Neural cell (in vitro differentiated cells): ENCODE measurements around the gene TRIL.

- RAMPAGE, long total RNA, result no peak
Measured at GRCh38 chr7:28144960-28145485, 35.6 kb downstream of the JAZF1 start.

GRCh38 chr7:28153625-28154169, 26.9 kb downstream of the JAZF1 start:
- RAMPAGE, long total RNA, result no peak

- RAMPAGE, long total RNA, result no peak
Measured at GRCh38 chr7:28405889-28406175, 6.5 kb upstream of the CREB5 start.

DNA sequence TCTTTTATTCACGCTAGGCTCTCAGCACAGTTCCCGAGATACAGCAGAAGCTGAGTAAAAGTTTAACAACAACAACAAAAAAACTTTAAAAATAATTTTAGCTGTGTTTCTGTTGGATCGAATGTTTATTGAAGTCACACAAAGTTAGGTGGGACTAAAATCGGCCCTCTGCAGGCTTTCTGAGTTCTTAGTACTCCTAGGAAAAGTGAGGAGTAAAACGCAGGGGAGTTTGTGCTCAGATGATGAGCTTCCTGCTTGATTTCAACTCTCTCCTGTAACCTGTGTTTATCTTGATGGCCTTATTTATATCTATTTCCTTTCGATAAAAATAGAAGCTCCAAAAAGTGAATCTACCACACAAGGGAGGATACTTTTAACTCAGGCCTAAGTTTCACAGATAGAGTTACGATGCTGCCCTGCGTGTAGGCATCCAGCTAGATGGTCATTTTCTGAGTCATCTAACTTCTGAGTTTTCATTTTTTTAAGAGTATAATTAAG, 257.6 kb downstream of the TRIL start:
- RAMPAGE, long total RNA, result no peak

- RAMPAGE, long total RNA, result no peak
Measured at GRCh38 chr7:28732029-28732626, 226.0 kb downstream of the TRIL start.

GRCh38 chr7:28926888-28927377, 31.2 kb downstream of the TRIL start:
- RAMPAGE, long total RNA, result no peak

DNA sequence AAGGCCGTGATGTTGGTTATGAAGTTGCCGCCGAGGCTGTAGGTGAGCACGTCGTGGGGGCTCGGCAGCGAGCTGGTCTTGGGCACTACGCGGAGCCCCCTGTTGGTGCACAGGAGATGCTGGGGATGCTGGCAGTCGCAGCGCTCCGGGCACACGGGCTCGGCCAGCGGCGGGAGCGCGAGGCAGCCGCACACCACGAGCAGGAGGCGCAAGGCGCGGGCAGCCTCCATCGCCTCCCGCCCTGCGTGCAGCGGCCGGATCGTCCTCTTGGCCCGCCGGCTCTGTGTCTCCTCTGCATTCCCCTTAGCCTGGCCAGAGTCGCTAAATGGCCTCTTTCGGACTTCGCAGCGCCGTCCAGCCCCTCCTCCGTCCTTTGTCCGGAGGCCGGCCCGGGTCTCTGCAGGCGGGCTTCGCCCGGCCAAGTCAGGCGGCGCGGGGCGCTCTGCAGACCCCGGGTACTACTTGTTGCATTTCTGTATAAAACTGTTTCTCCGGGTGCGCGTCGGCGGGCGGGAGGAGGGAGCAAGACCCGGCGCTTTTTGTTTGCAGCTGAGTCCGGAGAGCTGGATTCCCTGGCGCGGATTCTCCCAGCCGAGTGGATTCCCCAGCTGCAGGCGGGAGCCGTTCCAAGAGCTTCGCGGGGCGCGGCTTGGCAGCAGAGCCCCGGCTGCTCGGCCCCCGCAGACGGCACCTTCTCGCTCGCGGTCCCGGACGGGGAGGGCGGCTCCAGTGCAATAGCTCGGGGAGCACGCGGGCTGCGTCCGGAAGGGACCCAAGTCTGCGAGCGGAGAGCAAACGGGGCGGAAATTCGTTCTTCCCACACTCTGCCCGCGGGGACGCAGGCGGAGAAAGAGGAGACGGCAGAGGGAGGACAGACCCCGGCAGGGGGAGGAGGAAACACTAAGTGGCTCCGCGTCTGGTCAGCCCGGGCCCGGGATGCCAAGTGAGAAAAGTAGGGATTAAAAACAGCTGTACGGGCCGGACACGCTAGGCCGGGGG, at the start of gene TRIL:
Gene TRIL, minus strand, starts transcription at position 514 of the 999 bp plus-strand sequence.
- RAMPAGE, long total RNA, result no peak

DNA sequence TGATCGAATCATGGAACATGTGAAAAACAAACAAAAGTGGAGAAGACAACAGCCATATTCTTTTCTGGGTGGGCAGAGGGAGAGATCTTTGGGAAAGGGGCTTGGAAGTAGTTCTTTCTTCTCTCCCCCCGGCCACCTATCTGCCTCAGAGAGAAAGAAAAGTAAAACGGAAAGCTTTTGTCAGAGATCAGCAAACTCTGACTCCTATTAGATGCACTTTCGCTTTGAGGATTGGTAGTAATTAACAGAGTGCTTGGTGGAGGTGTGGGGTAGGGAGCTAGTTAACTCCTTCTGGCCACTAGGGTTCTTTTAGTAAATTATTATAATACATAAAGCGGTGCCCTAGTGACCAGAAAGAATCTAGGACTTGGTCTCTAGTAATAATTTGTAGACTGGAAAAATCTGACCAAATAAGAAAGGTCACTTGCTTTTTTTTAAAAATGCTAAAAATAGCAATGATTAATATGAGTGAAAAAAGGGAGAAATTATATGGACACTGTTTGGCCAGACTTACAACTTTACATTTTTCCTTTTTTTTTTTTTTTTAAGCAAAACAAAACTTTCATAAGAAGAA, 54.6 kb downstream of the CPVL start:
- RAMPAGE, long total RNA, result no peak

GRCh38 chr7:29480840-29481430, 82.7 kb upstream of the PRR15 start:
- RAMPAGE, long total RNA, result no peak

DNA sequence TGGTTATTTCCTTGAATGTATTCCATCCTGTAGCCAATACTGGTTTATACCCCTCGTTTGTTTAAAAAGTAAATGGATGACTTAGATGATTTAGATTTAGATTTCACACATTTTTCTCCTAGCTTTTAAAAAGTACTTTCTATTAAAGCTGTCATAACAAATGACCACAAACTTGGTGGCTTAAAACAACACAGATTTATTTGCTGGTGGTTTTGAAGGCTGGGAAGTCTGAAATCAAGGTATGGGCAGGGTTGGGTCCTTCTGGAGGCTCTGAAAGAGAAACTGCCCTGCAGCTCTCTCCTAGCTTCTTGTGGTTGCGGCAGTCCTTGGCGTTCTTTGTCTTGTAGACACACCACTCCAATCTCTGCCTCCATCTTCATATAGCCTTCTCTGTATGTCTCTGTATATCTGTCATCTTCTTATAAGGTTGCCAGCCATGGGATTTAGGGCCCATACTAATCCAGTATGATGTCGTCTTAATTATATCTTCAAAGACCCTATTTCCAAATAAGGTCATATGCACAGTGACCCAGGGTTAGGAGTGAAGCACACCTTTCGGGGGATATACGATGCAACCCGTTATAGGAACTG, 79.4 kb upstream of the PRR15 start:
- RAMPAGE, long total RNA, result no peak

- RAMPAGE, long total RNA, result no peak
Measured at GRCh38 chr7:29488170-29488509, 75.5 kb upstream of the PRR15 start.

DNA sequence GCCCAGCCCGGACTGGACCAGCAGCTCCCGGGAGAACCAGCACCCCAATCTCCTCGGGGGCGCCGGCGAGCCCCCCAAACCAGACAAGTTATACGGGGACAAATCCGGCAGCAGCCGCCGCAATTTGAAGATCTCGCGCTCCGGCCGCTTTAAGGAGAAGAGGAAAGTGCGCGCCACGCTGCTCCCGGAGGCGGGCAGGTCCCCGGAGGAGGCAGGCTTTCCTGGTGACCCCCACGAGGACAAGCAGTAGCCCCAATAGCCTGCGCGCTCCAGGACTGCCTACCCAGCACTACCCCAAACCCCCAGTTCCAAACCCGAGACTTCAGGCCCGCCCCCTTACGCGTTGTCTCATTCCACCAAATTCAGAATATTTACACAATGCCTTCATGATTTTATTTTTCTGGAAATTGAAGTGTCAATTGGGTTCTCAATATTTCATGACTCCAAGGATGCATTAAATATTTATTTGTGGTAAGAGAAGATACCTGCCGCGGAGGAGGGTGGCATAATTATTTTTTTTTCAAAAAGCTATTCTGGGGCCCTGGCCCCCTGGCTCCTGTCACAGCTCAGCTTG, 2.9 kb downstream of the PRR15 start:
- RAMPAGE, long total RNA, result no peak

DNA sequence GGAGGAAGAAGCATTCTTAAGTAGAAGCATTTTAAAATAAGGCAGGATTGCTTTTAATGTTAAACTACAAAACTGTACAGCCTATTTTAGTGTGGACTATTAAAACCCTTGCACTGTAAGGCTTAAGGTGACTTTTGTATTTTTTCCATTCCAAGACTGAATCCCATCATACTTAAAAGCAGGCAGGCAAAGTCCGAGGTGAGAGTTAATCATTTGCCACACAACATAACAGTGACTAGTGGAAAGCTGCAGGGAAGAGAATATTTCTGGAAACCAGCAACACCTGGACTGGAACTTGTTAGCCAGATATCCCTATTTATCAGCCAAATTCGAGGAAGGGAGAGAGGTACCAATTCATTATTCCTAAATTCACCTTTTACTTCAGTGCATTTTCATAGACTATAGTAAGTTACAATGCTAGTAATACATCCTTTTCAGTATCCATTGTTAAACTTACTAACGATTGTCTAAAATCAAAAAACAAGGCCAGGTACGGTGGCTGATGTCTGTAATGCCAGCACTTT, 3.6 kb downstream of the PRR15 start:
- RAMPAGE, long total RNA, result no peak

DNA sequence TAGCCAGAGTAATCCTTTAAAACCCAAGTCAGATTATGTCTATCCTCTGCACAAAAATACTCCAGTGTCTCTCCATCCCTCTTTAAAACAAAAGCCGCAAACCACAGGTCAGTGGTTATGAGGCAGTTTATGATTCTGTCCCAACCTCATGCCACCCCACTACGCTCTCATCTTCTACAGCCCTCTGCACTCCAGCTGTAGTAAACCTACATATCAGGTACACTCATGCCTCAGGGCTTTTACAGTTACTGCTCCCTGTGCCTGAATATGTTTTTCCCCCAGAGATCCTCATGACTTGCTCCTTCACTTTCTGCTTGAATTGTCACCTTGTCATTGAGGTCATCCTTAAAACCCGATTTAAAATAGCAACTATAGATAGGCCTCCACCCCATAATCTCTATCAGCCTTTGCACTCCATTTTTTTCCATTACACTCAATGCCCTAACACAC, 113.7 kb downstream of the PRR15 start:
- RAMPAGE, long total RNA, result no peak

DNA sequence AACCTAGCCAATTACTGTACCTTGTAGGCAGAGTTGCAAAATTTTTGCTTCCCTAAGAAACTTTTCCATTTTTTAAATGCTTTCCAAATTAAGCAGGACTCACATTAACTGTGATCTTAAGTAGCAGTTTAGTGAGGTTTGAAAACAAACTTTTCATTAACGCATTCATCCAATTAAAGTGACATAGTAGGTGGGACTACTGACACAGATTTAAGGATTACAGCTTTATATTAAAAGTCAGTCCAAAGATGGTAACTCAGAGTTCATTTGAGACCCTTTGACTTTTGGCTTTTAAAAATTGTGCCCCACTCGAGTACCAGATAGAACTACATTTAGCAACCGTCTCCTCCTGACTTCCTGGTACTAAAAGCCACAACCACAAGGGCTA, 120.4 kb downstream of the PRR15 start:
- RAMPAGE, long total RNA, result no peak

DNA sequence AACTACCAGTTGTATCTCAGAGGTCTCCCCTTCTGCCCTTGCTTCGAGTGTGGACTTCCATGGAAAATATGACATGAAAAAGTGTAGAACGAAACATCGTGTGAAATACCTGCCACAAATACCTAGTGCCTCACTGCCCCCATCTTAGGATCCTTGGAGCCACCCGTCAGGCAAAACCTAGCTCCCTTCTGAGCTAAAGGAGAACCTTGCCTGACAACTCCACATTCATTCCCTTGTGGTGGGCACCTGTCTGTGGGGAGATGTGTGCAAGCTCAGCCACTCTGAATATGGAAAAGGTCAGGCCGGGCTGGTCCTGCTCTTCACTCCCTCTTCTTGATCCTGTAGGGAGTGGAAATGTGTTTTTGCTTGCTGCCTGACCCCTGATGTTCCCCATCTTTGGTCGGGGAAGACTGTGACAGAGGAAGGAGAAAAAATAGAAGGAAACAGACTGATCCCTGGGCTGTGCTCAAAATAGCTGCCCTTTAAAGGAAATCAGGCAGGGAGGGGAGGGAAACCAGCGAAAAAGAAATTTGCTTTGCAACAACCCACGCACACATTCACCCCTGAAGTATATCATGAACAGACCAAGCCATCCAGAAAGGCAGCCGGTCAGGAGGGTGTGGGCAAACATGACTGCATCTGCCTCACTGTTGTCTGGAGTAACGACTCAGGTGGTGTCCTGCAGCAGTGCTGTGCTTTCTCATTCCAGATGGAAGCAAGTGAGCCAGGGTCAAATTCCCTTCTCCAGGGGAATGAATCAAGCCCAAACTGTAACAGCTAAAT, 74.0 kb downstream of the SCRN1 start:
- RAMPAGE, long total RNA, result no peak

DNA sequence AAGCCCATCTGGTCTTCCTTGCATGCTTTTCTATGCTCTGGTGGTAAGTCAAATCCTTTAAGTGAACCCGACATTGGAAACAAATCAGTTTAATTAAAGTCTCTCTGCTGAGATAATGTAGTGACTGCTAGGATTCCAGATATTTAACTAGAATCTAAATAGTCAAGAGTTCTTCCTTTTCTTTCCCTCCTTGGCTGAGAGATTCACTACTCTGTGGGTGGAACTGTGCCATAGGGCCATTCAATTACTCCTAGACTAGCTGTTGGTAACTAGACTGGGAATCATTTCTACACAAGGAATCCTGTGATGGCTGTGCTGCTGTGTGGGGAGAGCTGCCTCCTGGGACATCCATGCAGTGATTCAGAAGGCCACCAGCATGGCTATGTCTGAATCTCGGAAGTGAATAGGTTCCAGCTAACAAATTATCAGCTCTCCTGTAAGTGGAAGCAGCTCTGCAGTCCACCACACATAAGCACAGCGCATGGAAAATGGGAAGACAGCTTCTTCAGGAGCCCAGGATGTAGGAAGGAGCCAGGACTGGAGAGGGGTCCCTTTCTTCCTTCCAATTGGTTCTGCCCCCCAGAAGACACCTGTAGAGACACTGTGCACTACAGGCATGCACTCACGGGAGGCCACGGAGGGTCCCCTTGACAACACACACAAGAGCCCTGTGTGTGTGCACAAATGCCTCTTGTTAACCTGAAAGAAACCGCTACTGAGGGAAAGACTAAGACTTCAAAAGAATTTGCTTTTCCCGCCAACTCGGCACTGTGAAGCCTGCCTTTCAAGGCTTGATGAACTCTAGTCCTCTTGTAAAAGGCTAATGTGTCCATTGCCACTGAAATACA, 66.5 kb downstream of the SCRN1 start:
- RAMPAGE, long total RNA, result no peak

DNA sequence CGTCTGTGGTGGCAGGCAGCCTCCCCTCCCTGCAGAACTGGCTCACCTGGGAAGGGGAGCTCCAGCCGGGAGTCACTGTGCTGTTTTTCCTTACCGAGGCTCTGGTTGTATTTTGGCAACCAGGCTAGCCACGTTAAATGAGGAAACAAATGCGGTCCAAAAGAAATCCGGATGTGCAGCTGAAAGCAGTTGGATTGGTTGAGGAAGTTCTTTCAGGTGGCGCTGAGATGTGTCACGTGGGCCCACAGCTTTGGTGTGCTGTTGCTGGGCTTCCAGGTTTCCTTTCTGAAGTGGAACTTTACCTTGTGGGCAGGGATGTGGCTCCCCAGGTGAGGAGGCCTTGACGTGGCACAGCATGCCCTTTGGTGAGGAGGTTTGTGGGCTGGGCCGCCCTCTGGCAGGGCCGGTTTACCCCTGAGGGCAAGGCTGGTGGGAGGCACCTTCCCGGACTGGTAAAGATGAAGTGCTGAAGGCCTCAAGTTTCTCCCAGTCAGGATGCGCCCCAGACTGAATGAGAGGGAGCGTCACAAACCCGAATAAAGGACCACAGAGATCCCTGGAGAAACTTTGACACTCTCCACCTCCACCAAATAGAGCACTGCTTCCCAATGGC, 14.3 kb downstream of the MTURN start:
- RAMPAGE, long total RNA, result no peak

DNA sequence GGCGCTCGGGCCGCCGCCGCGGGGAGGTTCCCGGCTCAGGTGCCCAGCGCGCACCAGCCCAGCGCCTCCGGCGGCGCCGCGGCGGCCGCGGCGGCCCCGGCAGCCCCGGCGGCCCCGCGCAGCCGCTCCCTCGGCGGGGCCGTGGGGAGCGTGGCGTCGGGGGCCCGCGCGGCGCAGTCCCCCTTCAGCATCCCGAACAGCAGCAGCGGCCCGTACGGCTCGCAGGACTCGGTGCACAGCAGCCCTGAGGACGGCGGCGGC, 1.0 kb downstream of the ZNRF2 start:
- RAMPAGE, long total RNA, result no peak

- RAMPAGE, long total RNA, result no peak
Measured at GRCh38 chr7:30427528-30428101, 51.0 kb downstream of the NOD1 start.